Metastatic Breast Carcinoma in the Ovary (tissue), 3 donors: ENCODE data around the gene CPO.

DNA sequence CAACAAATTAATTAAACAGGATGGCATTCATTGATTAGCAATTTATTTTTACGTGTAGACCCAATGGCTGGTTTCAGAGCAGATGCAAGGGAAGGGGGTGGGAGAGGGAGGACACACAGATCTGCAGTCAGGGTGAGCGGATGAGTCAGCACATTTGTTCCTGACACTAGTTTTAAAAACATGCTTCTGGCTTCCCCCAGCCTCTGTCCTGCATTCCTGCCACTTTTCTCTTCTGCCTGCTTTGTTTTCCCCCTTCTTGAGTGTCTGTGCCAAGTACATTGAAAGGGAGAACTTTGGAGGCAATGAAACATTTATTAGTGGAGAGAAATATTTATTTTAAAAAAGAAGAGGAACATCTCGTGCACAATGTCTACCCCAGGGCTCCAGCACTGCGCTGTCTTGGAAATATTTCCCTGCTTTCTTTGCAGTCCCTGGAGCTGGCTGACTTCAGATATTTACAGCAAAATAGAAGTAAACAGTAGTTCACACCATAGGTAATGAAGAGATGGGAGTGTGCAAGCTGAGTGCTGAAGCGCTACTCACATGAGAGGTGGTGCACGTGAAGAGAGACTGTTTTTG lies 52.2 kb downstream of the NRP2 start:
- PRO-cap, 3 experiments, result no peak in any of the 3 experiments

- PRO-cap, 3 experiments, result no peak in any of the 3 experiments
Measured at GRCh38 chr2:205902436-205903021, 183.4 kb downstream of the INO80D start.

GRCh38 chr2:206858966-206859654 lies 80.2 kb upstream of the CPO start:
- PRO-cap, 3 experiments, result no peak in any of the 3 experiments

- PRO-cap, 3 experiments, result no peak in any of the 3 experiments
Measured at GRCh38 chr2:206939456-206939841, at the start of gene CPO. Gene CPO (plus strand): TSS chr2:206939518.

- PRO-cap, 3 experiments, result no peak in any of the 3 experiments
Measured at GRCh38 chr2:207096120-207096726, 69.5 kb downstream of the KLF7 start.

- PRO-cap, 3 experiments, result no peak in any of the 3 experiments
Measured at GRCh38 chr2:207120179-207120687, 45.5 kb downstream of the KLF7 start.

DNA sequence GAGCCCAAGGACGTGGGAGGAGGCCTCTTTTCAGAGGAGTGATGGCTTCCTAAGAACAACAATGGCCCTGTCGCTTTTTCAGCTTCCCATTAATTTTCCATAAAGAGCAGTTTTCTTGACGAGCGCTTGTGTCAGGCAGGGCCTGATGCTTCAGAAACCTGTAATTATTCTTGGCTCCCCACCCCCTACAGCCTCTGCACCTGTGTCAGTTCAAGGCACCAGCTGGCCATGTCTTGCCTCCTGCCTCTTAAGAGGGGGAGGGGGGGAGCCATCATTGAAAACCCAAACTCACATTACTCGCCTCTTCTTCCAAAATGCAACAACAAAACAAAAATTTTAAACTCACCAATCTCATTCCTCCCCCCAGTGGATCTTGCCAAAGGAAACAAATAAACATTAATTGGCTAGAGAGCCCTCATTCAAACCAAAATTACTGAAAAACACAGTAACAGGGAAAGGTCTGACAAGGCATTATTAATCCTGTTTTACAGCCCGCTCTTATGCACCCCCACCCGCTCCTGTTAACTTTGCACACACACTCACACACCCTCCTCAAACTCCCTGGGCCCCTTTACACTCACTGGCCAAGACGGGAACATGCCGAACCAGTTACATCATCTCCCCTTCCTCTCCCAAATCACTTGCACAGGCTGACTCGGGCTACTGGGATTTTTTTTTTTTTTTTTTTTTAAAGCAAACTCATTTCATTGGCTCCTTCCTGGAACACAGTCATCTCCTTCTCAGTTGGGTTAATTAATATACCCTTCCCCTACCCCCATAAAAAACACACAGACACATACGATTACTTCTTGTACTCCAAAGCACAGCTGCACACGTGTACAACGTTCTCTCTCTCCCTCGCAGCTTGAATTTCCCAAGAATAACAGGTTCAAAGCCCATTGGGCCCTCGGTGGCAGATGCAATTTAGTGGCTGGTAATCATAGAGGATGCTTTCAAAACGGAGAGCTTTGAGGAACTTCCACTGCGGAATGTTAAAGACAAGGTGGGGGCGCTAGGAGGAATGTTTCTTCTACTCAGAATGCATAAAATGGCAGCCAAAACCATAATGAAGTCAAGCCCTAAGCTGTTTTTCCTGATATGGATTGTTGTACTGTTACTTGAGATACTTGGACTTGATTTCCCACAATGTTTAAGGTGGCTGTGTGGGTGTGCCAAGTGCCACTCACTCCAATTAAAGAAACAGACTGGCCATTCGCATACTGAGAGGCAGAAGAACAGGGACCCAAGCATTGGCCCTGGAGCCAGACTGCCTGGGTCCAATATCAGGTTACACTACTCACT lies 31.8 kb downstream of the KLF7 start:
- PRO-cap, 3 experiments, result no peak in any of the 3 experiments

- PRO-cap, 3 experiments, result no peak in any of the 3 experiments
Measured at GRCh38 chr2:207255907-207256646, 90.3 kb upstream of the KLF7 start.

DNA sequence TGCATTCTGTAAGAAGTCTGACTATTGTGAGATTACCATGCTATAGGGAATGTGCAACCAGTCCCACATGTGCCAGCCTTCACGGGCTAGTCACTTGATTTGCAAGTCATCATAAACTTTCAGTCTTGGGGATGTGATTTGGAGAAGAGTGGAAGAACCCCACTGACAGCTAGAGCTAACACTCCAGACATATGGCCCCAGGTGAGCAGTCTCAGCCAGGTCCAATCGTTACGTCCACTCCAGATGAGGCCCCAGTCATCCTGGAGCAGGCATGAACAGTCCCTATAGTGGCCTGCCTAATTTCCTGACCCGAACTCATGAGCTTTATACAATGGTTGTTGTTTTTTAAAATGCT lies 7.2 kb upstream of the CCNYL1 start:
- PRO-cap, 3 experiments, result no peak in any of the 3 experiments

DNA sequence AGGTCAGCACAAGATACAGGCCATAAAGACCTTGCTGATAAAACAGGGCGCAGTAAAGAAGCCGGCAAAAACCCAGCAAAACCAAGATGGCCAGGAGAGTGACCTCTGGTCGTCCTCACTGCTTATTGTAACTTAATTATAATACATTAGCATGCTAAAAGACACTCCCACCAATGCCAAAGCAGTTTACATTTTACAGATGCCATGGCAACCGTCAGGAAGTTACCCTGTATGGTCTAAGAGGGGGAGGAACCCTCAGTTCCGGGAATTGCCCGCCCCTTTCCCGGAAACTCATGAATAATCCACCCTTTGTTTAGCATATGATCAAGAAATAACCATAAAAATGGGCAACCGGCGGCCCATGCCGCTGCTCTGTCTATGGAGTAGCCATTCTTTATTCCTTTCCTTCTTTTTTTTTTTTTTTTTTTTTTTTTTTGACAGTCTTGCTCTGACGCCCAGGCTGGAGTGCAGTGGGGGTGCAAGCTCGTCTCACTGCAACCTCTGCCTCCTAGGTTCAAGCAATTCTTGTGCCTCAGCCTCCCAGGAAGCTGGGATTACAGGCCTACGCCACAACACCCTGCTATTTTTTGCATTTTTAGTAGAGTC lies 2.8 kb upstream of the FZD5 start:
- PRO-cap, 3 experiments, result no peak in any of the 3 experiments

GRCh38 chr2:207845292-207845600 lies 75.5 kb upstream of the FZD5 start:
- PRO-cap, 3 experiments, result peak in 1 of 3 experiments; most common plus-strand start chr2:207845428 (in 1)

DNA sequence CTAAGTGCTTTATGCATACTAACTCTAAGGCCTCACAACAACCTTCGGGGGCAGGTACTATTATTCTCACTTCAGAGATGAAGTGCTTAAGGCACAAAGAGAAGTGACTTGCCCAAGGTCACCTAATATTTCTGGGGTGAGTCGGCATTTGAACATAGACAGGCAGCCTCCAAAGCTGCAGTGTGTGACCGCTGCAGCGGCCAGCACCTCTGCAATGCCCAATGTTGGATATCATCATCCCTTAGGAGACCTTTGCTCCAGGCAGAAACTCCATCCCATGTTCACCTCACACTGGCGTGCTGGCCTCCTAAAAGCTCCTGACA lies 127.7 kb upstream of the FZD5 start:
- PRO-cap, 3 experiments, result no peak in any of the 3 experiments

- PRO-cap, 3 experiments, result no peak in any of the 3 experiments
Measured at GRCh38 chr2:207933311-207933845, 91.9 kb downstream of the PLEKHM3 start.

DNA sequence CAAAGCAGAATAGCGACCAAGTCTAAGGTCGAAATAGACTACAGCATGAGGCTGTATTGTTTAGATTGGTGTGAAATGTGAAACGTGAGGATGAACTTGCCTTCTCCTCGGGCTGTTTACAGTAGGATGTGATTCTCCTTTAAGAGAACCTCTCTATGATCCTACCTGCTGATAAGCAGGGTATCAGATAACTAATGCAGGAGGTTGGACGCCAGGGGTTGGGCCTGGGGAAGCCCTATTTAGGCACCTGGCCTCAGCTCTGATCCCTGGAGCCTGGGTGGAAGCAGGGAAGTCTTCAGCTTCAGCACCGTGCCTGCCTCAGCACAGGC lies 11.4 kb downstream of the CRYGD start:
- PRO-cap, 3 experiments, result peak in 1 of 3 experiments; most common plus-strand start position 269 of the sequence (in 1)

DNA sequence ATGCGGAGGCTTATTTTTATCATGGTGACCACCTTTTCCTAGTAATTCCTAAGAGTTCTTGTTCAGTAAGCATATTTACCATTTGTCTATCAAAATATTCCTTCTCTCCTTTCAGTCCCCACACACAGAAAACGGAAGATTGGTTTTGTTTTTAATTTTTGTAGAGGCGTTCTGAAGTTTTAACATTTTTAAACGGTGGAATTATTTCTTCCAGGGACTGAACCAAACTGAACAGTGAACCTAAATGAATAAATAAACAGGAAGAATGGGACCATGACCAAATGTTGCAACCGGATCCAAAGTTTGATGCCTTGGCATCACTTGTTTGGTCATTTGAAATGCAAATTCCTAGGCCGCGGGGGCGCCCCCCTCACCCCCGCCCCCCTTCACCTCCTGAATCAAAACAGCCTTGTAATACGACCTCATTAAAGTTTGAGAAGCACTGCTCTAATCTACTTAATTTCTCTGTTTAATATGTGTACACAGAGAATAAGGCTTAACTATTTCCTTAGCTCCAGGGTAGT lies 6.0 kb downstream of the C2orf80 start:
- PRO-cap, 3 experiments, result no peak in any of the 3 experiments

- PRO-cap, 3 experiments, result no peak in any of the 3 experiments
Measured at GRCh38 chr2:208326232-208326589, 60.2 kb downstream of the PIKFYVE start.

GRCh38 chr2:208489489-208489932 lies 82.9 kb downstream of the PTH2R start:
- PRO-cap, 3 experiments, result no peak in any of the 3 experiments

- PRO-cap, 3 experiments, result no peak in any of the 3 experiments
Measured at GRCh38 chr2:210050319-210050750, 47.9 kb downstream of the RPE start.

DNA sequence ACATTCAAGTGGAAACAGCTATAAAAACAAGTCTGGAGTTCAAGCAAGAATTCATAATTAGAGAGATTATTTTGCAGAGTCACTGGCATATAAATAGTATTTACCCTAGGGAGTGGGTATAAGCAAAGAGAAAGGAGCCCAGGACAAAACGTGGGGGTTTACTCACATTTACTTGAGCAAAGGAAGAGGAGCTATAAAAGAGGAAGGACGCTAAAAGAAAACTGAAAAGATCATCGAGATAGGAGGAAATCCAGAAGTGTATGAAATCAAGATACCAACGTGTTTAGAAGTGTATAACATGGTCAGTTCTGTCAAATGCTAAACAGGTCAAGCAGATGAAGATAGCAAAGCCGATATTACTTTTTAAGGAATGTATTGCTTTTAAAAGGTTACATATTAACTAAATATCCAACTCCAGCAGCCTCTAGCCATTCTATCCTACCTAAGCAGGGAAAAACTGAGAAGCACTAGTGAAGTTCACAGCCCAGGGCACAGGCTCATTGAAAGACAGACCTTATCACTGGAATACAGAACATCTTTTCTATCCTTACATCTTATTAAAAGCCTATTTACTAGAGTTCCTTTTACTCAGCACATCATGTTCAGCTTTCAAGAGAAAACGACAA lies 8.6 kb downstream of the KANSL1L start:
- PRO-cap, 3 experiments, result no peak in any of the 3 experiments

GRCh38 chr2:211899797-211900530 lies 638.6 kb downstream of the ERBB4 start:
- PRO-cap, 3 experiments, result no peak in any of the 3 experiments